Mammary microvascular endothelial cell (primary cell): ENCODE data around the genes SMIM21 and ZNF236.

DNA sequence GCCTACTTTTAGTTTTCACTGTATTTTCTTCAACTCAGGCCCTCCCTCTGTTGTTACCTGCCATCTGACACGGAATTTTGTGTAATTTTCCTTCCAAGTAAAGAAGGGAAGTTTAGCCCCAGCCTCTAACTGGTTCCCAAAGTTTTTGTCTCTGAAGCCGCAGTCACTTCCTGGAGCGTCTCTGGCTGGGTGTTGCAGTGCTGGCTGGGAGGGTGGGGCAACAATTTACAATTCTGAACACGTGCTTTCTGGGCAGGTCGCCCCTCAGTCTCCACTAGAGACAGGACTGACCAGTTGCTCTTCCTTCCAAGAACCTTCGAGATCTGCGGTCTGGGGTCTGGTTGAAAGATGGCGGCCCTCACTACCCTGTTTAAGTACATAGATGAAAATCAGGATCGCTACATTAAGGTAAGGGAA, 3.5 kb downstream of the CNDP2 start:
- RAMPAGE, long total RNA = start-site peak on the plus strand centred at position 284 of the sequence, 49 bp wide, 164 and 43 reads in 2 replicates

- RAMPAGE, long total RNA = no peak
Measured at GRCh38 chr18:74546512-74547552, 12.5 kb downstream of the CNDP1 start.

DNA sequence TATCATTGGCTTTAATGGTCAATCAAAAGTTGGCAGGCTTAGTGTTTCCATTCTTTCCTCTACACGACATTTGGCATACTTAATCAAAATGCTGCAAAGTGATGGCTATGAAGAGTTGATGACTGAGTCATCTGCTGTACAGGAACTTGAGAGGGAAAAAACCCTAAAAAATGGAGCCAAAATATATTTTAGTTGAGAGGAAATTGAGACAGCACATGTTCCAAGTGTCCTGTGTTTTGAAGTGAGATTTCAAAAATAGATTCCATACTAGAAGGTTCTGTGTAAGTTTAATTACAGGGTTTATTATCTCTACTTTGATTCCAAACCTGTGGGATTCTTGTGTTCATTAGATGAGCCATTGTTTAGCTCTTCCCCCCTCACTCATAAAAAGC, 3.2 kb downstream of the TSHZ1 start:
- RAMPAGE, long total RNA = no peak

DNA sequence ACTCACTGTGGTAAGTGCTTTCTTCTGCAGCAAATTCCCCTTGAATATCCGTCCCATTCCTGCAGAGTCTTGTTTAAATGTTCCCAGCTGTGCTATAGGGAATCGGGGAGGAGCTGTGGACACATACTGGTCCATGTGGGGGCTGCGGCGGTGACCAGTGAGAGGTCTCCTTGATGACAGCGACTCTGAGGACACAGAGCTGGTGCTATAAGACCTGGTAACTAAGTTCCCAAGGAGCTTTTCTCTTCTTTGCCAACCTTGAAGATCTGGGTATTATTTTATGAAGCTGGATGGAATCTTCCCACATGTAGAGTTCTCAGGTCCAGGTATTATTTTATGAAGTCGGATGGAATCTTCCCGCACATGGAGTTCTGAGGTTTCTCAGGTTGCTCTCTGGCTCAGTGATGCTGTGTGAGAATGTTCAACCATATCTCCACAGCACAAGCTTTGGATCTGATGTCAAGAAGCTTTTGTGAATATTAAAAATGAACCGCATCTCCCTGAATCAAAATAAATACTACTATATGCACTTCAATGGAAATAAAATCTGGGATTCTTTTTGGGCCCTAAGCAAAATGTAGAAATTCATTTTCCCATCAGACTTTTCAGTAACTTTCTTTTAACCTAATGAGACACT, at the start of gene SMIM21:
SMIM21 (minus strand) TSS at position 275 of the 637 bp plus-strand sequence.
- RAMPAGE, long total RNA = no peak

- RAMPAGE, long total RNA = no peak
Measured at GRCh38 chr18:76350501-76350813, 144.6 kb downstream of the ZNF516 start.

DNA sequence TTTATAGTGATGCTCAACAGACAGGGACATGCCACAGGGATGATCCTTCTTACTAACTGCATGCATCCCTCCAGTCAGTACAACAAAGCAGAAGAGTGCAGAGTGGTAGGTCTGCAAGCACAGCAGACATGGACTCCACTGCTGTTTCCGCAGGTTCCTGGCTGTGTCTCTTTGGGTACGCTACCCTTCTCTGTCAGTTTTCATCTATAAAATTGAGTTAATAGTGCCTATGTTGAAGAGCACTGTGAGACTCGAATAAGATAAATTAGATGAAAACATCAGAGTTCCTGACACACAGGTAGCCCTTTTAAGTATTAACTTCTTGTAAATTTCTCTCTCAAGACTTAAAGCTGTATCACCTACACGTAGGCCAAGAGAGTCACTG, 141.2 kb downstream of the ZNF516 start:
- RAMPAGE, long total RNA = no peak

DNA sequence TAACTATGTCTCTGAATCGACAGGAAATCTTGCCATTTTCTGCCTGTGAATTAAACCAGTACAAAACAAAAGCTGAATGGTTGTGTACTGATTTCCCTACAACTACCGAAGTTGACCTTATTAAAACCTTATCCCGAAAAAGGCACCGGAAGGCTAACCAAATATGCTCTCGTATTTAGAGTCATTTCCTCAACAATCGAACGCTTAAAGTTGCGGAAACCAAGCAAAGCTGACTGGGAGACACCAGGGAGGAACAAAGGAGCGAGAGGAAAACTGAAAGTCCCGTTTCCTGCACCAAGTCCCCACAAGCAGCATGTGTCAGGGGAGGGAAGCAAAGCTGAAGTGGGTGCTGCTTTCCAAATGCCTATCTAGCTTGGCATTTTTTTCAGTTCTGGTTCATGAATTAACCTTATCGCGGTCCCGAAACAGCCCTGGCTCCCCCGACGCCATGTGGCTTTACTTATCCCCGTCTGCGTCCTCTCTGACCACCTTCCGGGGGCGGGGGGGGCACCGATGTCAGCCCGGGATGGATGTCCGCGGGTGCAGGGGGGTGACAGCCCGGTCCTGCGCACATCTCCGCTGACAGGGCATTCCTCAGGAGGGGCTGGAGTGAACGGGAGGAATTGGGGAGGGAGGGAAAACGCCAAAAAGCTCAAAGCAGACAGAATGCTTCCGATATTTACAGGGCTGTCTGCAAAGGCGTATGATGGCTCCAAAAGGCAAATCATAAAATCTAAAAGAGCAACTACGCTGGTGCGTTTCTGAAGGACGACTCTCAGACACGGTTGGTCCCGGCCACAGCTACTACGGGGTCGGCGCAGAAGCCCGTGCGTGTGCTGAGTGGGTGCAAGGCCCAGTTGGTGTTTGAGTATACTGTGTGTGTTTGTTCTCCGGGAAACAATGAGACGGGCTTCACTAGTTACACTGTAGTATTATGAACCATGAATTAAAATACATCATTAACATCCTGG, 43.9 kb downstream of the ZNF516 start:
- RAMPAGE, long total RNA = no peak

DNA sequence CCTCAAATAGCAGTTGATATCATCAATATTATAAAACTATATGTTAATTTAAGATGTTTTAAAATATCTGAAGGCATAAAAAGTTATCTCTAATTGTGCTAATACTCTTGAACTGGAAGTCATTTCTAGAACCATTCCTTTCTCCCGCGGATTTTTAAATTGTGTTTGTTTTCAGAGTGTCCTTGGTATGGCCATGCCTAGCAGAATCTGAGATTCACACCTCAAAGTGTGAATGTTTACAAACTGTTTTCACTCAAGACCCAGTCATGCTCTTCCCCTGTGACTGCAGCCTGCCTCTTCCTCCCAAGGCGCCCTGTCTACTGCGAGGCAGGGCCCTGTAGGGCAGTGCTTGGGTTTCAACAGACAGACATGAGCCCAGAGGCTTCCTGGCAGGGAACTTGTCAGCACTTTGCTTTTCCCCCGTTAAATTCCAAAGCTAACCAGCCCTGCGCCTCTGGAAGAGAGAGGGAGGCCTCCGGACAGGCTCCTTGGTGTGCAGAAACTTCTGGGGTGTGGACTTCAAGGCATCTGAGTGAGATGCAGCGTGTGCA, 8.4 kb upstream of the ZNF516 start:
- RAMPAGE, long total RNA = no peak

GRCh38 chr18:76528285-76529391, 33.6 kb upstream of the ZNF516 start:
- RAMPAGE, long total RNA = no peak

DNA sequence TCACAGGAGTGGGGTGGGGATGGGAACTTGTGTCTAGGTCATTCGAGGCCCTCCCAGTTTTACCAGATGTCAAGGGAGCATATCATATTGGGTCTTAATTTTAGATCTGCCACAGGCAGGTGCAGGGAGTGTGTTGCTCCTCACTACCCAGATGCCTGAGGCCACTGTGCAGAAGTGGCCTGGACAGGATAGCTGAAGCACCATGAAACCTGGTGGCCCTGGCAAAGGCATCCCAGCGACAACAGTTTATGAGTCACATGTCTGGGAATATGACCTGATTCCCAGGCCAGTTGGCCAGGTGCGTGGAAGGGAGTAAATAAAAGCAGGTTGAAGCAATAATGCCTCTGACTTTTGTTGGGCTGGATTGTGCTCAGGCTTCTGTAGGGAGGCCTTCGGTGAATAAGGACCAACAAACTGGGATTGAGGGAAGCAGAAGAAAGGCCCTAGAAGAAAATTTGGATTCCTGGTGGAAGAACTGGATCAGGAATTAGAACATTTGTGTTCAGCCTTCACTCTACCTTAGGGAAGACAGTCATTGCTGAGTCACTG, 78.3 kb upstream of the ZNF516 start:
- RAMPAGE, long total RNA = no peak

DNA sequence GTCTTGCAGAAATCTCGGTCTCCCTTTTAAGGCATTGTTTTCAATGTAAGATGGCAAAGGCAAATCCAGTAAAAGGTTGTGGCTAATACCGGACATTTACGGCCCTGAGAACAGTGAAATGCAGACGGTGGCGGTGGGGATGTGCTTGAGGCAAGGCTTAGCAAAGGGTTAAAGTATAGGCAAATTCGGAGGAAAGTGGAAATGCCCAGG, 114.7 kb upstream of the ZNF236 start:
- RAMPAGE, long total RNA = no peak

- RAMPAGE, long total RNA = no peak
Measured at GRCh38 chr18:76822336-76822942, at the start of gene ZNF236. Gene ZNF236 (plus strand): TSS chr18:76822557.

DNA sequence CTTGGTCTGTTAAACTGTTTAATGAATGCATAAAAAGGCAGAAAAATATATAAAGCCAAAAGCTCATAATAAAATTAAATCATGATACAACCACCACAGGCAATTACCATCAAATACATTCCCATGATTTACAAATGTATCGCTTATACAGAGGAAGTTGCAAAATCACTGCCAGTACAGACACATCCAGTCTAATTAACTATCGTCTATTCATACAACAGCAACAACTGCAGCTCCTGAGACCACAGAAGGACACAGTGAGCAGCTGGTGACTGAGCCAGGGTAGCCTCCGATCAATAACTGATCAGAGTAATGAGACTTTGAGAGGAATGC, 119.8 kb downstream of the MBP start:
- RAMPAGE, long total RNA = no peak

- RAMPAGE, long total RNA = no peak
Measured at GRCh38 chr18:77065413-77066046, 67.1 kb downstream of the MBP start.

- RAMPAGE, long total RNA = no peak
Measured at GRCh38 chr18:77073479-77074244, 58.9 kb downstream of the MBP start.

- RAMPAGE, long total RNA = no peak
Measured at GRCh38 chr18:77115392-77115804, 17.2 kb downstream of the MBP start.

GRCh38 chr18:77132058-77132477, 515 bp downstream of the MBP start:
- RAMPAGE, long total RNA = no peak

DNA sequence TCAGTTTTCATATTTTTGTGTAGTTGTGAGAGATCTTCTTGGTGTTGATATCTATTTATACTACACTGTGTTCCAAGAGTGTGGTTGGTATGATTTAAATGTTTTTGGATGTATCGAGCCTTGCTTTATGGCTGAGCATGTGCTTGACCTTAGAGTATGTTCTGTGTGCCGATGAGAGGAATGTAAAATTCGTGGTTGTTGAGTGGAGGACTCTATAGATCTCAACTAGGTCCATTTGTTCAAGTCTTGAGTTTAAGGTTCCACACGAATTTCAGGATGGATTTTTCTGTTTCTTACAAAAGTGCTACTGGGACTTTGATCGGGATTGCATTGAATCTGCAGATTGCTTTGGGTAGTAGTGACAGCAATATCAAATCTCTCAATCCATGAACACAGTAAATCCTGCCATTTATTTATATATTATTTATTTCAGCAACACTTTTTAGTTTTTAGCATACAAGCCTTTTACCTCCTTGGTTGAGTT, 698.7 kb upstream of the SALL3 start:
- RAMPAGE, long total RNA = no peak

DNA sequence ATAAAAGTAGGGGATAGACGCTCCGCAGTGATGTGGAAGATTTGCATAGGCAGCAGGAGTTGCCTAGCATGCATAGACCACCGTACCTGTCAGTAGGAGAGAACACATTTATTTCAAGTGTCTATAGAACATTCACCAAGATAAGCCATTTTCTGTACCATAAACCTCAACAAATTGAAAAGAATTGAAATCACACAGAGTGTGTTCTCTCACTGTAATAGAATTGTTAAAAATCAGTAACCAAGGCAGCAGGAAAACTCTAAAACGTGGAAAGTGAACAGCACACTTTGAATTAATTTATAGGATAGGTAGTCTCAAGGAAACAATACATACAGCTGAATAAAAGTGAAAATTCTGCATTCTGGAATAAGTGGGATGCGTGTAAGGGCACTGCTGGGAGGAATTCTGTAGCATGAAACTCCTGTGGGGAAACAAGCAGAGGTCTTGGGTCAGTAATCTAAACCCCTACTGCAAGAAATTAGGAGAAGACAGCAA, 78.1 kb downstream of the ATP9B start:
- RAMPAGE, long total RNA = no peak

GRCh38 chr18:79393290-79393584, 2.5 kb upstream of the NFATC1 start:
- RAMPAGE, long total RNA = no peak